Camera-type eye (tissue), 1 donor: ENCODE data around the genes TMEM263 and SVOP.

GRCh38 chr12:105353224-105353758 lies 22.8 kb downstream of the C12orf75 start:
- RAMPAGE, long total RNA, result no peak

GRCh38 chr12:105574707-105575132 lies 244.2 kb downstream of the C12orf75 start:
- RAMPAGE, long total RNA, result no peak

DNA sequence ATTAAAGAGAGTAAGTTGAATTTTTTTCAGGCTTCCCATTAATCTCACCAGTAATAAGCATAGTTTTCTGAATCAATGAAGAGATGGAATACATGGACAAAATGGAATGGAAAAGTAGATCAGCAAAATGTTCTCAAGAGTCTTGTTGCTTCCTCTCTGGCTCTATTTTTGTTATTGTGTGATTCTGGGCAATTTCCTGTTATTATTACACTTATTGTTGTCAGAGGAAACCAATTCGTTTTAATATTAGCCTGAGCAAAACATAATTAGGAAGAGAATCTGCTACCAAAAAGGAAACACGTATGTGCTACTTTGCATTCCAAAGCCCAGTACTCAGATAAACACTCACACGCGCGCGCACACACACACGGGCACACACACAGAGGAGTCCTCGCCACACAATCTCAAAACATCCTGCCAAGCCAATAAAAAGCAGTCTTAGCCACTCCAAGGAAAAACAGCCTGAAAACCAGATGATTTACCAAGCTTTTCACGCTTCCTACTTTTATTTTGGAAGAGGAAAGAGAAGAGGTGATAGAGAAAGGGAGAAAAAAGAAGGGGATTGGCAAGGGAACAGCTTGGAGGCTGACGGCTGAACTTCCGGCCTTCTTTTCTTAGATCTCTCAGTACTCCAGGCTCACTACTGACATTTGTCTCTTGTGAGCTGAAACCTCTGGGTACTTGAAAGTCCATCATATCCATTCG lies 400.7 kb downstream of the NUAK1 start:
- RAMPAGE, long total RNA, result no peak

GRCh38 chr12:106106733-106107398 lies 31.9 kb downstream of the NUAK1 start:
- RAMPAGE, long total RNA, result no peak

GRCh38 chr12:106134981-106135630 lies 3.6 kb downstream of the NUAK1 start:
- RAMPAGE, long total RNA, result no peak

DNA sequence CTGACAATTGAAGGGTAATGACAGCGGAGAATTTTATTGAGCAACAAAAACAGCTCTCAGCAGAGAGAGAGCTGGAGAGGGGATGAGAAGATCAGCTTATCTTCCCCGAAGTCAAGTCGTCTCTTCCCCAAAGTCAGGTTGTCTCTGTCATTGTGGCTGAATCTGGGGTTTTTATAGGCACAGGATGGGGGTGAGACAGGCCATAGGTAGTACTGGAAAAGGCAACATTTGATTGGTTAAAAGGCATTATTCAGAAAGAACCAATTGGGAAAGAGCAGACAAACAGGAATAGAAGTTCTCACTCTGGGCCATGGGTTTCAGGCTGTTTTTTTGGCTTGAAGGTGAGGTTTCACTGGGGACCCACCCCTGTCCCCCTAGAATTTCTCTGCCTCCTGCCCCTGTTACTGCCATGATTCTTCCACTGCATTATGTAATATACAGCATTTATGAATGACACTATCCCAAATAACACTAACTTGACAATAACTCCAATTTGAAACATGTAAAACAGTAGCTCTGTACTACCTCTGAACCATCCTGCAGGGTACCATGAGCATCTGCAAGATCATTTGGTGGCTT lies 23.0 kb upstream of the TCP11L2 start:
- RAMPAGE, long total RNA, result no peak

- RAMPAGE, long total RNA, result no peak
These were observed 20.8 kb upstream of the RIC8B start for GRCh38 chr12:106753370-106754311.

GRCh38 chr12:106793739-106794401 lies 19.4 kb downstream of the RIC8B start:
- RAMPAGE, long total RNA, result no peak

GRCh38 chr12:106955589-106956498 lies at the start of gene TMEM263:
Gene TMEM263, plus strand, starts transcription at chr12:106955907.
- RAMPAGE, long total RNA, result start-site peak on the minus strand at chr12:106955627-106955663, 5 reads

DNA sequence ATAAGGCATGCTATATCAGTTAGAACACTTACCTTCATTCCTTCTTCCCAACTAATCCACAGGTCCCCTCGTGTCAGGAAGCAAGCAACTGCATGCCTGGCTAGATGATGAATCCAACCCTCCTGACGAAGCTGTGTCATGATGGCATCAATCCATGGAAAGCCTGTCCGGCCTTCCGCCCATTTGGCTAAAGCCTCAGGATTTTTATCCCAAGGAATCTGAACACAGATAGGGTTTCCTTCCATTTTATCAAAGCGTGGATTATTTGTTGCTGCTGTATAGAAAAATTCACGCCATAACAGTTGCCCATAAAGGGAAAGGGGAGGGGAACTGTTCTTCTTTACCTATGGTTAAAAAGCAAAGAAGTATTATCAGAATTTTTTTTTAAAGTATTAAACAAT lies 12.6 kb upstream of the MTERF2 start:
- RAMPAGE, long total RNA, result no peak

- RAMPAGE, long total RNA, result no peak
These were observed 68.2 kb downstream of the ABTB3 start for GRCh38 chr12:107386341-107386848.

DNA sequence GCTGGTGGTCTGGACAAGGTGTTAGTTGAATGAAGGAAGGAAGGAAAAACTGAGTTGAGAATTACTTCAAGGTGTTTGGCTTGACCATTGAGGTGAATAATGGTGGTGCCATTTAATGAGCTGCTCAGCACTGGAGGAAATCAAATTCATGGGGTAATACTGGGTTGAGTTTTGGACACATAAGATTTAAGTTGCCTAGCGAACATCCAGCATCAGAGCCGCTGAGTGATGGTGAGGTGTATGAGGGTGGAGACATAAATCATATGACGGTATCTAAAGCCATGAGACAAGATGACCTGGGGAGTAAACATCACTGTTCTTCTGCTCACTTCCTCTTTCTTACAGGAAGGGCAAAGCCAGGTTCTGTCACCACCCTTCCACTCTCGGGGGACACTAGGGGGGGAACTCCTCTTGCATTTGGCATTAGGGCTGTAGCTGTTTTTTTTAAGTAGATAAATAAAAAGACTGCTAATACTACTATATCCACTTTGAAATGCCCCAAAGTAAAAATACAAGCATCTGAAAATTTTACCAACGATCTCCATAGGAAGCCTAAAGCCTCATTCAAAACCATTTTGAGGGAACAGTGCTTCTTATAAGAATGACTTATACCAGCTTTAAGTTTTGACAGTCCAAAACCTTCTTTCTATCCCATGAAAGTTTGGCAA lies 24.0 kb downstream of the PRDM4 start:
- RAMPAGE, long total RNA, result no peak

GRCh38 chr12:107843257-107843654 lies 68.8 kb downstream of the ASCL4 start:
- RAMPAGE, long total RNA, result no peak

GRCh38 chr12:108334138-108334825 lies 4.8 kb downstream of the CMKLR1 start:
- RAMPAGE, long total RNA, result no peak

GRCh38 chr12:108335738-108336216 lies 3.3 kb downstream of the CMKLR1 start:
- RAMPAGE, long total RNA, result no peak

DNA sequence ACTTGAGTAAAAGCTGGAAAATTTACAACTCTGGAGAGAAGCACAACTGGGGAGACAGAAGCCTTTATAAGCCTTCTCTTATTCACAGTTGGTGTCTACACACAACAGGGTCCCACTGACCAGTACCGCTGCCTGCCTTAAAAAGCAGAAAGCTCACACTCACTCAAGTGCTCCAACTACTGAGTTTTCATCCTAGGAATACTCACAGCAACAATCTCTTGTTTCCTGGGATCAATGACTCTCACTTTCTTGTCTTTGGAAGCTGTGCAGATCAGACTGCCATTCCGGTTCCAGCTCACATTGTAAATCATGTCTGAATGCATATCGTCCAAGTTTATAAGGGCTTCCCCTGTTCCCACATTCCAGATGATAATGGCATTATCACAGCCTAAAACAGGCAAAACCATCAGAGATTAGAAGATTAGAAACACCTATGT lies 24.9 kb upstream of the SELPLG start:
- RAMPAGE, long total RNA, result no peak

GRCh38 chr12:108695981-108696318 lies 35.4 kb downstream of the CORO1C start:
- RAMPAGE, long total RNA, result no peak

- RAMPAGE, long total RNA, result no peak
These were observed 24.4 kb downstream of the SSH1 start for GRCh38 chr12:108832549-108833778.

GRCh38 chr12:108856206-108857207 lies 876 bp downstream of the SSH1 start:
- RAMPAGE, long total RNA, result no peak

DNA sequence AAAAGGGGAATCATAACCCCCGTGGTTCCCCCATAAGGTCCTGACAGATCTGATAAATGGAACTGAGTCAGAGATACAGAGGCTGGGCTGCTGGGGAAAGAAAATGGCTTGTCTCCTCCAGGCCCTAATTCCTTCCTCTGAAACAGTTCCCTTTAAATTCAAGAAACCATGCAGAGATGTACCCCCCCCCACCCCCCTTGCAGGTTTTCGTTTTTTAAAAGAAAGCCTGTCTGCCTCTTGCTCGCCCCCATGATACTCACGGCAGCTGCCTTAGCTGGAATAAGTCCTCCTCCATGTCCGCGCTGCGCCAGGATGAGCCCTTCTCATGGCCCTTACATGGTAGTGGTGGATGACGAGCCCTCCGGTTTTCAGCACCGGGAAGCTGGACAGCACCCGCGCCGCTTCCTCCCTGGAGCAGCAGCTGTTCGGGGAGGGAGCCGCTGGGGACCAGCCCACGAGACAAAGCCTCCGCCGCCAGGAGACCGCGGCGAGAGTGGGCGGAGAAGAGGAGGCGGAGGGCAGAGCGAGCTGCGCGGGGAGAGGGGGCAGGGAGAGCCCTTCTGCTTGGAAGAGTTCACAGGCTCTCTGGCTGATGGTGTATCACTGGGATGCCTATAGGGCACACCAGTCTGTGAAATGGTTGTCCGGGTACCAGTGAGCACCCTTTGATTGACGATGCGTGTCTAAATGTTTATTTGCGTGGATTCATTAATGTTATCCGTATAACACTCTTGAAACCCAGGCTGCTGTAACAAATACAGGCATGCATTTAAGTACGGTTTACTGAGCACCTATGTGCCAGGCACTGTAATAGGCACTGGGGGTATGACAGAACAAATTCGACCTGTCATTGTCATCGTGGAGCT lies at the start of gene SVOP:
Gene SVOP, minus strand, starts transcription at position 495 of the 866 bp plus-strand sequence.
- RAMPAGE, long total RNA, result no peak